Thyroid gland (tissue), 7 donors: Measurements from ENCODE around the gene FAM53A.

GRCh38 chr4:72752-73116 lies 19.6 kb downstream of the ZNF595 start:
- PRO-cap, 2 experiments, result no peak in any of the 2 experiments
- RAMPAGE, long total RNA, 5 experiments, result no peak in any of the 5 experiments

- PRO-cap, 2 experiments, result no peak in any of the 2 experiments
- RAMPAGE, long total RNA, 5 experiments, result no peak in any of the 5 experiments
These were observed 3.7 kb upstream of the ZNF718 start for GRCh38 chr4:120657-120947.

- PRO-cap, 2 experiments, result peak in 2 of 2 experiments; most common plus-strand start chr4:474350 (in 2)
- RAMPAGE, long total RNA, 5 experiments, result no peak in any of the 5 experiments
These were observed 24.8 kb downstream of the ZNF721 start for GRCh38 chr4:474213-474488.

GRCh38 chr4:723563-724445 lies 18.2 kb downstream of the PCGF3 start:
- PRO-cap, 2 experiments, result no peak in any of the 2 experiments
- RAMPAGE, long total RNA, 5 experiments, result no peak in any of the 5 experiments

GRCh38 chr4:734747-735017 lies 29.1 kb downstream of the PCGF3 start:
- PRO-cap, 2 experiments, result no peak in any of the 2 experiments
- RAMPAGE, long total RNA, 5 experiments, result no peak in any of the 5 experiments

DNA sequence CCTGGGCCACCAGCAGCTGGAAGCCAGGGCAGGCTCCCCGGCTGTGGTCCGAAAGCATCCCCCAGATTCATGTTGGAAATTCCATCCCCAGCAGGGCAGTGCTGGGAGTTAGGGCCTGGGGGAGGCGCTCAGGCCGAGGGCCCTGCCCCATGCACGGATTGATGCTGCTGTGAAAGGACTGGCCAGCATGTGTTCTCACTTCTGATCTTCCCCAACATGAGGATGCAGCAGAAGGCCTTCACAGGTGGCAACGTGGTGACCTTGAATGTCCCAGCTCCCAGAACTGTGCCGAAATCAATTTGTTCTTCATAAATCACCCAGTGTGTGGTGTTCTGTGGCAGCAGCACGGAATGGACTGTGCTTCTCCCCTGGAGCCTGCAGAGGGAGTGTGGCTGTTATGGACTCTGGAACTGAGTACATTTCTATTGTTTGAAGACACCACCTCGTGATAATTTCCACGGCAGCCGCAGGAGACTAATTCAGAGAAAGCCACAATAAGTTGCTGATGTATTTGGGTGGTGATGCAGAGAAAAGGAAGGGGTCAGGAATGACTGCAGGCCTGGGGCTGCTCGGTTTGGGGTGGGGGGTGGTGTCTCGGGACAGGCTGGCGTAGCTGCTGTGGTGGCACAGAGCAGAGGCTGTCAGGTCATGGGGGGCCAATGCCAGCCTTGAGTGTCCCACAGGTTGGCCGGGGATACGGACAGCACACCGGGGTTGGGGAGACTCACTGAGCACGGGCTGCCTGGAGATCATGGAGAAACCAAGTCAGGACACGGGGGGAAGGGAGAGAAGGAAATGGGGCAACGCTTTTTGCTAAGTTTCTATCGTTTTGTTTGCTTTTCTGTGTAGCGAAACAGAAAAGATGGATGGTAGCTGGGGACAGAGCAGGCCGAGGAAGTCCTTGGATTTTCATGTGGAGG lies 57.0 kb downstream of the PCGF3 start:
- PRO-cap, 2 experiments, result no peak in any of the 2 experiments
- RAMPAGE, long total RNA, 5 experiments, result no peak in any of the 5 experiments

- PRO-cap, 2 experiments, result no peak in any of the 2 experiments
- RAMPAGE, long total RNA, 5 experiments, result no peak in any of the 5 experiments
These were observed 36.9 kb downstream of the CPLX1 start for GRCh38 chr4:788960-789554.

- PRO-cap, 2 experiments, result no peak in any of the 2 experiments
- RAMPAGE, long total RNA, 5 experiments, result no peak in any of the 5 experiments
These were observed 36.4 kb downstream of the CPLX1 start for GRCh38 chr4:789564-789893.

- PRO-cap, 2 experiments, result no peak in any of the 2 experiments
- RAMPAGE, long total RNA, 5 experiments, result no peak in any of the 5 experiments
These were observed 16.5 kb downstream of the GAK start for GRCh38 chr4:915641-916013.

DNA sequence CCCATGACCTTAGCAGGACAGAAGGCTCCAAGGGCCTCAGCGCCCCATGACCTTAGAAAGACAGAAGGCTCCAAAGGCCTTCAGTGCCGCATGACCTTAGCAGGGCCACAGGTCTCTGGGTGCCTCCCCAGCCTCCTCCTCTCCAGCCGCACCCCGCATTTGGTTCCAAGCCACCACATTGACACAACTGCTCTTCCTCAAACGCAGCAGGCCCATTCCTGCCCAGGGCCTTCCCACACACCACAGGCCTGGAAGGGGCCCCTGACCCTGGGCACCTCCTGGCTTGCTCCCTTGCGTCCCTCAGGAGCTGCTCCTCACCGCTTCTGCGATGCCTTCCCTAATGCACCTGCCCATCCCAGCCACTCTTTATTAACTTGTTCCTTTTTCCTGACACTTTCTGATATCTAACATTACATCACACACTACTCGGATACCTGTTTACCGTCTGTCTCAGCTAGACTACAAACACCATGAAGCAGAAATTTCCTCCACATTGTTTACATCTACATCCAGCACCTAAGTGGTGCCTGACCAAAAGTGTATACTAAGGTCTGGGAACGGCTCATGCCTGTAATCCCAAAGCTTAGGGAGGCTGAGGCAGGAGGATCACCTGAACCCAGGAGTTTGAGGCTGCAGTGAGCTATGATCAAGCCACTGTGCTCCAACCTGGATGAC lies 12.7 kb downstream of the GAK start:
- PRO-cap, 2 experiments, result no peak in any of the 2 experiments
- RAMPAGE, long total RNA, 5 experiments, result no peak in any of the 5 experiments

DNA sequence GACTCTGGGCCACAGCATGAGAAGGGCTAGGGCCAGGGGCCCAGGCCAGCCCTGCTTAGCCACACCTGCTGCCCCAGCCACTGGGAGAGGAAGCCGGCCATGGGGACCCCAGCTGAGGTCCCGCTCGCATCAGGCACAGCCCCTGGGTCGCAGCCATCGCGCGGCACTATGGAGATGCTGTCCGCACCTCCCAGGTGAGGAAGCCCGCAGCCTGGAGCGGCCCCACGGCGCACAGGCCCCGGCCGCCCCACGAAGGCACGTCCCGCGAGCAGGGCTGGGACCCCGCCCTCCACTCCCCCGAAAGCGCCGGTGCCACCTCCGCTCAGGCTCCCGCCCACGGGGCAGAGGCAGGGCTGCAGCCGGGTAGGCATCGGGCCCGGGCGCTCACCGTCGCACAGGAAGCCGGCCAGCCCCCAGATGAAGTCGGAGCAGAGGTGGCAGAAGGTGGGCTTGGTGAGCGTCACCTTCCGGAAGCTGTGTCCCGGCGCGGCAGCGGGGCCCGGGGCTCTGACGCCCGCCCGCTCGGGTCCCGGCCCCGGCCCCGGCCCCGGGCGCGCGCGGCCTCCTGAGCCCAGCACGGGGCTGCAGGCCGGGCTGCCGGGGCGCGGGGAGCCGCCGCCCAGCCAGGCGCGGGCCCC lies 426 bp downstream of the DGKQ start:
- PRO-cap, 2 experiments, result peak in 1 of 2 experiments; most common plus-strand start position 344 of the sequence (in 1)
- RAMPAGE, long total RNA, 5 experiments, result no peak in any of the 5 experiments

- PRO-cap, 2 experiments, result no peak in any of the 2 experiments
- RAMPAGE, long total RNA, 5 experiments, result no peak in any of the 5 experiments
These were observed 2.3 kb upstream of the SLC26A1 start for GRCh38 chr4:995449-996057.

- PRO-cap, 2 experiments, result no peak in any of the 2 experiments
- RAMPAGE, long total RNA, 5 experiments, result no peak in any of the 5 experiments
These were observed 4.9 kb upstream of the SLC26A1 start for GRCh38 chr4:997970-998610.

DNA sequence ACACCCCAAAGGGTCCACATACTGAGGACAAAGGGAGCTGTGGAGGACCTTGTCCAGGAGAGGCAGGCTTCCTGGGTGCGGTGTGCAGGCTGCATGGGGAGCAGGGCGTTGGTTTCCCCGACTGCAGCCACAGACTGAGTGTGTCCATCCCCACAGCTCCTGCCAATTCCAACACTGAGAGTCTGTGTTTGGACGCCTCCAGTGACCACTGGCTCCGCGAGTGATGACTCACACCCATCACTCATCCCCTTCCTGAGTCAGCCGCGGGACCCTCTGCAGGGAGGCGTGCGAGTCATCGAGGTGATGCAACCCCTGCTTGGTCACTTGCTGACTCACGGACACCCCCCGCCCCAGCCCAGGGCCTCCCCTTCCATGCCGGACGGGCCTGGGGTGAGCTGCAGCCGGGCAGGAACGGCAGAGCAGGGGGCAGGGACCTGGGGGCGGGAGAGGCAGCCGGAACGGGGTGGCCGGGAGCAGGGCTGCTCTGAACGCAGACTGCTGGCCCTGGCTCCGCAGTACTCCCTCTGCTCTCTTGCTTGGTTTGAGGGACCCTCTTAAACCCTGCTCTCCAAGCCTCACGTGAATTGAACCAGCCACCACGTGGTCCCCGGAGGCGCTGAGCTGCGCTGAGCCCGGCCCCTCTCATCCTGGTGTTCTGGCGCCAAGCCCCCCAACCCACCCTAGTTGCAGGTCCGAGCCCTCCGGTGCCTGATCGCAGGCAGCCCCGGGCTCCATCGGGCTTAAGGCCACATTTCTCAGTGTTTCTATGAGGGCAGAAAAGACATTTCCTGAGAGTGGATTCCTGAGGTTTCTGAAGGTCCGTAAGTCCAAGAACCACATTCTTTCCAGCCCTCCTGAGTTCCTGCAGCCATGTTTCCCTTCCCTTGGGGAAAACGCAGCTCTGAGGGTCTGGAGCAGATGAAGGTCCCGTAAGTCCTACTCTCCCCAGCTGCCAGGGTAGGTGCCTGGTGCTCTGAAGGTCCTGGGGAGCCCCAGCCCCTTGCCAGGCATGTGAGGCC lies 32.4 kb downstream of the FGFRL1 start:
- PRO-cap, 2 experiments, result peak in 2 of 2 experiments; most common plus-strand start position 378 of the sequence (in 1); most common minus-strand start position 136 of the sequence (in 2)
- RAMPAGE, long total RNA, 5 experiments, result no peak in any of the 5 experiments

- PRO-cap, 2 experiments, result no peak in any of the 2 experiments
- RAMPAGE, long total RNA, 5 experiments, result no peak in any of the 5 experiments
These were observed 2.6 kb downstream of the UVSSA start for GRCh38 chr4:1349341-1350347.

DNA sequence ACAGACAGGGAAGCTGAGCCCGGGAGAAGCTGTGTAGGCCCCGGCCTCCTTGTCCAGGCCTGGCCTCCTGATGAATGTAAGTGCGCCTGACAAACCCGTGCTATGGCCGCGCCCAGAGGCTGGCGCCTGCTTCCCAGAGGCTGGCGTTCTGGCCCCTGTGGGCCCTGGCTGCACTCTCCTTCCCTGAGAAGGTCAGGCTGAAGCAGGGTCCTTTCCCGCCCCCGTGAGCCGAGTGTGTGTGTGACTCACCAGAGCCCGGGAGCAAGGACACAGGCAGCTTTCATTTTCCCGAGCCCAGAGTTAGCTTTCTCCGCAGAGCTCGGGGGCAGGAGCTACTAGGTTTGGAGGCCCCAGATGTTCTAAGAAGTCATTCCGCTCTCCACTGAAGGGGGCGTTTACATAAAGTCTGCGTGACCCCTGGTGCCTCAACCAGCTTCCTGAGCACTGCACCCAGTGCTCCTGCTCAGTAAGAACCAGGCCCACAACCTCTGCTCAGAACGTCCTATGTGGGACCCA lies 13.5 kb downstream of the UVSSA start:
- PRO-cap, 2 experiments, result no peak in any of the 2 experiments
- RAMPAGE, long total RNA, 5 experiments, result no peak in any of the 5 experiments

GRCh38 chr4:1541111-1541636 lies 134.9 kb upstream of the NKX1-1 start:
- PRO-cap, 2 experiments, result peak in 2 of 2 experiments; most common plus-strand start chr4:1541598 (in 1); most common minus-strand start chr4:1541353 (in 2)
- RAMPAGE, long total RNA, 5 experiments, result no peak in any of the 5 experiments

DNA sequence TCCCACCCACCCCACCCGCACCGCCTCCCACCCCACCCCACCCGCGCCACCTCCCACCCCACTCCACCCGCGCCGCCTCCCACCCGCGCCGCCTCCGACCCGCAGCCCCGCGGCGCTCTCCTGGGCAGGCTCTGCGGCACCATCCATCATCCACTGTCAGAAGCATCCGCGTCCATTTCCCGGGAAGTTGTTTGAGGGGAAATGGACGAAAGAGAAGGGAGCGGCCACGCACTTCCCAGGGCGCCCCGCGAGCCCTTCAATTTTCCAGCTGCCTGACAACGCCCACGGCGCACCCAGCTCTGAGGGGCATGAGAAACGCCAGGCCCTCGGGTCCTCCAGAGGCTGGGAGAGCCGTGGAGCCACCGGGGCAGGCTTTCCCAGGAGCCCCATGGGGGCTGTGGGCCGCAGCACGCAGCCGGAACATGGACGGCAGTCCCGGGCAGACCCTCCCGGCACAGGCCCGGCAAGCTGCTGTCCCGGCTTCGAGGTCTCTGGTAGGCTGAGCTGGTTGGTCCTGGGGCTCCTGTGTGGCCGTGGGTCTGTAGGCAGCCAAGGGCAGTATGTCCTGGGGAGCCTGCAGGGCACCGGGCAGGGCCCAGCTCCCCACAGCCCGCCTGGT lies 115.3 kb downstream of the FAM53A start:
- PRO-cap, 2 experiments, result peak in 1 of 2 experiments; most common plus-strand start position 200 of the sequence (in 1); most common minus-strand start position 155 of the sequence (in 1)
- RAMPAGE, long total RNA, 5 experiments, result no peak in any of the 5 experiments

GRCh38 chr4:1683819-1684857 lies at the start of gene FAM53A:
FAM53A (minus strand) TSS chr4:1684313.
- PRO-cap, 2 experiments, result peak in 2 of 2 experiments; most common plus-strand start chr4:1684571 (in 1); most common minus-strand start chr4:1684294 (in 1)
- RAMPAGE, long total RNA, 5 experiments, result start-site peak on the minus strand in 2 of 5 experiments, at chr4:1684294-1684342 at its widest, 25 to 28 reads per replicate

DNA sequence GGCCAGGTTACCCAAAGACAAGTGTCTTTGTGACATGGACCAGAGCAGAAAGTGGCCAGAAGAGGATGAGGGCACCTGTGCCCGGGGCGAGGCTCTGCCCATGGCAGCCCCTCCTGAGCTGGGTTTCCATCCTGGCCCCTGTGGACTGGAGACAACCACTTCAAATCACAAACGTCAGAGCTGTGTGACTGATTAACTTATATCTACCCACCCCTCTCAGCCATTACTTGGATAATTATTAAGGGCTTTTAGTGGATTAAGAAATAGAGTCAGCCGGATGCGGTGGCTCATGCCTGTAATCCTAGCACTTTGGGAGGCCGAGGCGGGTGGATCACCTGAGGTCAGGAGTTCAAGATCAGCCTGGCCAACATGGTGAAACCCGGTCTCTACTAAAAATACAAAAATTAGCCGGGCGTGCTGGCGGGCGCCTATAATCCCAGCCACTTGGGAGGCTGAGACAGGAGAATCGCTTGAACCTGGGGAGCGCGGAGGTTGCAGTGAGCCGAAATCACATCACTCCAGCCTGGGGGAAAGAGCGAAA lies 1.7 kb upstream of the FAM53A start:
- PRO-cap, 2 experiments, result no peak in any of the 2 experiments
- RAMPAGE, long total RNA, 5 experiments, result no peak in any of the 5 experiments